Colon Carcinoma Metastatic in the Brain (tissue), 2 donors: ENCODE results near the gene BLOC1S4.

DNA sequence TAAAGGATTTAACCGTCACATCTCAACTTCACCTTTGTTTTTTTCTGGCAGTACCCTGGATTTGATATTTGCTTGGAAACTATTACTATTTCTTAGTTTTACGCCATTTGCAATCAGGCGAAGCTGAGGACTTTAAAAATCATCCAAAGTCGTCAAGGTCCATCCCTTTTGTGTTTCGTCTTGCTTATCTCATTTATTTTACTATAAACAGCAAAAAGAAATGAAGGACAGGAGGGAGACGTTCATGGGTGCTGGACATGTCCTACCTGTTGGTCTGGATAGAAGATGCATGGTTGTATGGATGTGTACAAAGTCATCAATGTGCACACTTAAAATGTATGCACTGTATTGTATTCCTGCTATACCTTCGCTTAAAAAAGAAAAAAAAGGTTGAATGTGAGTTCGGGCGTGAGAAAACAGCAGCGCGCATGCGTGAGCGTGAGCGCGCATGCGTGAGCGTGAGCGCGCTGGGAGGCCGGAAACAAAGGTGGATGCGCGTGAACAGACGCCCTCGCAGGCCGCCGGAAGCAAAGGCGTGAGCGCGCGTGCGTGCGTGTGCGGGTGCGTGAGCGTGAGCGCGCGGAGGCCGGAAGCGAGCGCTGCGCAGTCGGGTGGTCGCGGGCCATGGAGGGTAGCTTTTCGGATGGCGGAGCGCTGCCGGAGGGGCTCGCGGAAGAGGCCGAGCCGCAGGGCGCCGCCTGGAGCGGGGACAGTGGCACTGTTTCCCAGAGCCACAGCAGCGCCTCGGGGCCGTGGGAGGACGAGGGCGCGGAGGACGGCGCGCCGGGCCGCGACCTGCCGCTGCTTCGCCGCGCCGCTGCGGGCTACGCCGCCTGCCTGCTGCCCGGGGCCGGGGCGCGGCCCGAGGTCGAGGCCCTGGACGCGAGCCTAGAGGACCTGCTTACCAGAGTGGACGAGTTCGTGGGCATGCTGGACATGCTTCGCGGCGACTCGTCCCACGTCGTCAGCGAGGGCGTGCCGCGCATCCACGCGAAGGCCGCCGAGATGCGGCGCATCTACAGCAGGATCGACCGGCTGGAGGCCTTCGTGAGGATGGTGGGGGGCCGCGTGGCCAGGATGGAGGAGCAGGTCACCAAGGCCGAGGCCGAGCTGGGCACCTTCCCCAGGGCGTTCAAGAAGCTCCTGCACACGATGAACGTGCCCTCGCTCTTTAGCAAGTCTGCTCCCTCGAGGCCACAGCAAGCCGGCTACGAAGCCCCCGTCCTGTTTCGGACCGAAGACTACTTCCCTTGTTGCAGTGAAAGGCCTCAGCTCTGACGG is at the start of gene BLOC1S4:
Gene BLOC1S4, plus strand, starts transcription at position 589 of the 1,281 bp plus-strand sequence.
- PRO-cap, 2 experiments: peak in 2 of 2 experiments; most common plus-strand start position 484 of the sequence (in 1); most common minus-strand start position 421 of the sequence (in 1)

DNA sequence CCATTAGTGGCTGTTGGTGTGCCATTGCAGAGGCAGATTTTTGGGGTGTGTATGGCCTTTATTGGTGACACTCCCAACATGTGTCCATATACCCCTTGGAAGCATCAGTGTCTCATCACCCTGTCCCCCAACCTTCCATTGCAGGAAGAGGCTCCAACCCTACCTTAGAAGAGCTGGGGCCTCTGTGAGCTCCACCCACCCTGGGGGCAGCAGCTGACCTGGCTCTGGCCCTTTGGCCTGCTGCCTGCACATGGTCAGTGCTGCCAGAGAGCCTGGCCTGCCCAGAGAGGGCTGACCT is 27.5 kb upstream of the KIAA0232 start:
- PRO-cap, 2 experiments: no peak in any of the 2 experiments

GRCh38 chr4:6801856-6802405 is 19.4 kb downstream of the KIAA0232 start:
- PRO-cap, 2 experiments: no peak in any of the 2 experiments

GRCh38 chr4:6852629-6853396 is 56.8 kb upstream of the TBC1D14 start:
- PRO-cap, 2 experiments: no peak in any of the 2 experiments

DNA sequence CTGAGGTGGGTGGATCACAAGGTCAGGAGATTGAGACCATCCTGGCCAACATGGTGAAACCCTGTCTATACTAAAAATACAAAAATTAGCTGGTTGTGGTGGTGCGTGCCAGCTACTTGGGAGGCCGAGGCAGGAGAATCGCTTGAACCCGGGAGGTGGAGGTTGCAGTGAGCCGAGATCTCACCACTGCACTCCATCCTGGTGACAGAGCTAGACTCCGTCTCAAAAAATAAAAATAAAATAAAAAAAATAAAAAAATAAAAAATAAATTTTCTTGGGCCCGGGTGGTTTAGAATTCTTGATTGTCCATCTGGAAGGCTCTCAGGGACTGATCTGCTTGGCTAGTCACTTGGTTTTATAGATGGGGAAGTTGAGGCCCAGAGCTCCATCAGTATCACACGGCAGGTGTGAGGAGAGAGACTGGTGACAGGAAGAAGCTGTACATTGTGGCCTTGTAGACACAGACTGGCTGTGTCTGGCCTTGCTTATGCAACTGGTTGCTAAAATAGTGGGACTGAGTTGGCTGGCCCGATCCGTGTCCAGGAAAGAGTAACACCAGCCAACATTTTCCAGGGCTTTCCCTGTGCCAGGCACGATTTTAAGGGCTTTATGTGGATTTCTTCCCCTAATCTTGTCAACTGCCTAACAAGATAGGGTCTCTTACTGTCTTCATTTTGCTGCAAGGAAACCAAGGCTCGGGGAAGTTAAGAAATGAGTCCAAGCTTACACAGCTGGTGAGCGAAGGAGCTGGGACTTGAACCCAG is 2.7 kb downstream of the TBC1D14 start:
- PRO-cap, 2 experiments: no peak in any of the 2 experiments

DNA sequence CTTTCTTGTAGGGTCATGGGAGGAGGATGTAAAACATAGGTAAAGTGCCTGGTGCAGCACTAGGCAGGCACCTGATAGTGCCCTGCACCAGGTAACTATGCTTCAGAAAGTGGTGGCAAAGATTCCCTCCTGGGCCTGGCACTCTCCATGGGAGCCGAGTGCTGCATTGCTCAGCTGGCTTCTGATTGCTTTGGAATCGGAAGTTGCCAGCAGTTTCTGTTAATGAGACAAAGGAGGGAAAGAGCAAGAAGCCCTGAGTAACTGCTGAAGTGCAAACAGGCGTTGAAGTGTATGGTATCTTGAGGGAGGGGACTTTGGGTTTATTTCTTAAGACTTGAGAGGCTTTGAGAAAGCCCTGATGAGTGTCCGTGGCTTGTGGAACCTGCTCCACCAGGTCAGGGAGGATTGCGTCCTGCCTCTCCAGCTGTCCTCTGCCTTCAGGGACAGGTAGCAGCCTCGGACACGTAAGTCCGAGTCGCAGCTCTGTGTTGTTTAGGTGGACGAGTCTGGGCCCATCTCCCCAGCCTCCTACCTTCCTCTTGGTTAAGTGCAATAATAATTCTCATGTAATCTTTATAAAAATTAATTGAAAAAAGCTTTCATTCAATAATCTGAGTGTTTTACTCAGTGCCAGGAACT is 45.9 kb downstream of the TBC1D14 start:
- PRO-cap, 2 experiments: no peak in any of the 2 experiments

DNA sequence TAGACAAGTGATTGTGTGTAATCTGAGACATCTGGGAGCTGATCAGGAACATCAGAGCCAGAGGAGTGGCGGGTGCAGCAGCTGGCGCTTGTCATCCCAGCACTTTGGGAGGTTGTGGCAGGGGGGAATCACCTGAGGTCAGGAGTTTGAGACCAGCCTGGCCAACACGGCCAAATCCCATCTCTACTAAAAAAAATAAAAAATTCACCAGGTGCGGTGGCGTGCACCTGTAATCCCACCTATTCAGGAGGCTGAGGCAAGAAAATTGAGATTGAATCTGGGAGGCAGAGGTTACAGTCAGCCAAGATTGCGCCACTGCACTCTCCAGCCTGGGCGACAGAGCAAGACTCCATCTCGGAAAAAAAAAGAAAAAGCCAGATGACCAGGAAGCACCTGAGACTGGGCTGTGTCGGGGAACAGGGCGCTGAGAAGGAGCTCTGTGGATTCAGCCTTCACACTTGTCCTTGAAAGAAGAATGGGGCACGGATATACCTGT is 39.1 kb downstream of the CCDC96 start:
- PRO-cap, 2 experiments: no peak in any of the 2 experiments

GRCh38 chr4:7015260-7016138 is 27.3 kb downstream of the CCDC96 start:
- PRO-cap, 2 experiments: no peak in any of the 2 experiments

DNA sequence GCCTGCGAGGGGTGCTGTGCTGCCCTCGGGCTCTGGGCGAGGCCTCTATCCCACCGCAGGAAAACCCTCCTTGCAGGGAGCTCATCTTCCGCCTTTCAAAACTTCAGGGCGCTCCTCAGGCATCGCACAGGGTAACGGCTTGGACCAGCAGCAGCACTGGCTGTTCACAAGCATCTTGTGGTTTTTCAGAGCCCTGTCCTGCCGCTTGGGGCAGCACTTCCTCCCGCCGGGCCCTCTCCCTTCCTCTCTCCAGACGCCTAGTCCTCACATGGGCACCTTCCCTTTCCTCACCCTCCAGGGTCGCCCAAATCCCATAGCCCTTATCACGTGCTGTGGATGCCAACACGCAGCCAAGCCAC is 34.1 kb upstream of the GRPEL1 start:
- PRO-cap, 2 experiments: no peak in any of the 2 experiments

DNA sequence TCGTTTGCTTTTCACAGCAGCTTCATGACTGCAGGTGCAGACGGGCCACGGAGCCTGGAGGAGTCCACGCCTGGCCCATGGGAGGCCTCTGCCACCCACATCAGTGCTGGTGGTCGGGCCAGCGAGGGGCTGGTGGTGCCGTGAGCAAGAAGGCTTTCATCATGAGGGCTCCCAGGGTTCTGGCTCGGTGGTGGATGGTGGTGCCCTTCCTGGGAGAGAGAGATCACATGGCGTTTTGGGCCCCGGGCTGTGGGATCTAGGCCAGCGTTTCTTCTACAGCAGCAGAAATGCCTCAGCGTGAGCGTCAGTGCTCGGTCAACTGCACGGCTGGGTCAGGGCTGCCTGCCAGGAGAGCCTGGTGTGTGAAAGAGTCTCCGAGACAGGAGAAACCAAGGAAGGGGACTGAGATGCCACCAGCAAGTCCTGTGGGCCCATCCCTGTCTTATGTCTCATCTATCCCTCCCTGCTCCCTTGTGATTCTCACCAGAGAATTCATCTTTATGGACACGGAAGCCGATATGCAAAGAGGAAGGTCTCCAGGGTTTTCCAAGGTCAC is 99.0 kb downstream of the SORCS2 start:
- PRO-cap, 2 experiments: no peak in any of the 2 experiments

DNA sequence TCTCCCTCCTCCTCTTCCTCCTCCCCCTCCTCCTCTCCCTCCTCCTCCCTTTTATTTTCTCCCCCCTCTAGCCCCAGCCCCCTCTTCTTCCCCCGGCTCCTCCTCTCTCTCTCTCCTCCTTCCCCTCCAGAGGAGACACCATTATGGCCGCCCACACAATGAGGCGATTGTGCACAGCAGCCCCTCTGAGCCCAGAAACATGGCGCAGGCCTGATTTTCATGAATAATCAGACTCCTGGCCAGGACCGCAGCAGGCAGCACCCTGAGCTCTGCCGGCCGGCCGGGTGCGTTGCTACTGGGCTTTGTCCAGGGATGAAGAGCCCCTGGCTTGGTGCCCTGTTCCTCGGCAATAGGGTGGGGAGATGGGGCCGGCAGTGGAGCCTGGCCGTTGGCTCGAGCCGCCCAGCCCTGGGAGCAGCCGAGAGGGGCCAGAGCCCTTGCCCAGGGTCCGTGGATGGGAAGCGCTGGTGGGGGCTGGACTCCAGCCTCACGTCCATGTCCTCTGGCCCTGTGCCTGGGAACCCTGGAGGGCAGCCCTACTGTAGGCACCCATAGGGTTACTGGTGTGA is 102.9 kb downstream of the SORCS2 start:
- PRO-cap, 2 experiments: no peak in any of the 2 experiments

GRCh38 chr4:7582344-7582802 is 147.6 kb upstream of the PSAPL1 start:
- PRO-cap, 2 experiments: peak in 1 of 2 experiments; most common plus-strand start chr4:7582604 (in 1)

GRCh38 chr4:7662158-7662541 is 227.4 kb upstream of the PSAPL1 start:
- PRO-cap, 2 experiments: no peak in any of the 2 experiments

- PRO-cap, 2 experiments: no peak in any of the 2 experiments
Observed at GRCh38 chr4:7789052-7789580, 150.5 kb downstream of the AFAP1 start.

- PRO-cap, 2 experiments: no peak in any of the 2 experiments
Observed at GRCh38 chr4:7811143-7811601, 128.5 kb downstream of the AFAP1 start.

- PRO-cap, 2 experiments: no peak in any of the 2 experiments
Observed at GRCh38 chr4:7818018-7818668, 121.5 kb downstream of the AFAP1 start.

GRCh38 chr4:7871230-7872181 is 68.2 kb downstream of the AFAP1 start:
- PRO-cap, 2 experiments: no peak in any of the 2 experiments

- PRO-cap, 2 experiments: no peak in any of the 2 experiments
Observed at GRCh38 chr4:8069961-8071121, 88.3 kb downstream of the ABLIM2 start.

DNA sequence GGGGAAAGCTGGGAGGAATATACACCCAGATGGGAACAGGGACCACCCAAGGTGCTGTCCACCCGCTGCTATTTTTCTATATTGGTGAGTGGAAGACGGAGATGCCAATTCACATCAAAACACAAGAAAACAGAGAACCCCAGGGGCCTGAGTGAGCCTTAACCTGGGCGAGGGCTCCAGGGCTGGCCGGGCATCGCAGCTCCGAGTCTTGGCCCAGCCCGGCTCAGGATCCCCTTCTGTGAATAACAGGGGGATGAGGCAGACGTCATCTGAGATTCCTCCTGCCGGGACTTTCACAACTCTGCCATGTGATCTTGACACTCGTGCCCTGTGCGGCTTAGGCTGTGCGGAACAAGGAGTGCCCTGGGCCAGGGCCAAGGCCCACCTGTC is 57.6 kb downstream of the ABLIM2 start:
- PRO-cap, 2 experiments: peak in 2 of 2 experiments; most common minus-strand start position 244 of the sequence (in 1)

GRCh38 chr4:8163823-8164615 is 5.4 kb upstream of the ABLIM2 start:
- PRO-cap, 2 experiments: no peak in any of the 2 experiments